T47D (cell line): Measurements from ENCODE around the genes AKAP11 and GTF2F2.

DNA sequence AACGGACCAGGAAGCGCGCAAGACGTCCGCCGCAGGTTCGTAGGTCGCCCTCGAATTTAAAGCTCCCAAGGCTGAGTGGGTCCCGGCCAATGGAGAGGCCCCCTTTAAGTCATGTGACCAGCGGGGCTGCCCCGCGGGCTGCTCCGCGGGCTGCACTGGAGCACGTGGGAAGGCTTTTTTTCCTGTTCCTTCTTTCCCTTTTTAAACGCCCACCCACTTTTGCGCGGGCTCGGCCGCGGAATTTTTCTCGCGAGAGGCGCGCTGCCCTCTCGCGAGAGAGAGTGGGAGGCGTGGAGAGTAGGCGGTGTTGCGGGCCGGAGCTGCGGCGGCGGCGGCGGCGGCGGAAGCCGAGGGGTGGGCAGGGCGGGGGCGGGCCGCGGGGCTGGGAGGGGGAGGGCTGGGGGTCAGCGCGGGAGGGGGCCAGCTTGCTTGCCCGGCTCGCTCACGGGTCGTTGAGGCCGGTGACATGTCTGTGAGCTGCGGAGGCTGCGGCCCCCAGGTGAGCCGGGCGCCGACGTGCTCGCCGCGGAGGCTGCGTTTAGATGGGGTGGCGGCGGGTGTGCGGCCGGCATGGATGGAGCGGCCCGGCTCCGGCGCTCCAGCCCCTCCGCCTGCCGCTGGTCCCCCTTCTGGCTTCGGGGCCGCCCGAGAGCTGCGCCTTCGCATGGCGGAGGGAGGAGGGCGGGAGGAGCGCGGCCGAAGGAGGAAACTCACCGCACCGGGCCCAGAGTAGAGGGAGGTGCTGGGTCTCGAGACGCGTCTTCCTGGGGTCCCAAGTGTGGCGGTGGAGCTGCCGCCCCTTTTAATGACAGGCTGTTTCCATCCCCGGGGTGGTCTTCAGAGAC lies at the start of gene AKAP11:
AKAP11 (plus strand) TSS at position 423 of the 845 bp plus-strand sequence.
- RRBS: under 1% methylated on average over 22 of the region's 89 CpGs

DNA sequence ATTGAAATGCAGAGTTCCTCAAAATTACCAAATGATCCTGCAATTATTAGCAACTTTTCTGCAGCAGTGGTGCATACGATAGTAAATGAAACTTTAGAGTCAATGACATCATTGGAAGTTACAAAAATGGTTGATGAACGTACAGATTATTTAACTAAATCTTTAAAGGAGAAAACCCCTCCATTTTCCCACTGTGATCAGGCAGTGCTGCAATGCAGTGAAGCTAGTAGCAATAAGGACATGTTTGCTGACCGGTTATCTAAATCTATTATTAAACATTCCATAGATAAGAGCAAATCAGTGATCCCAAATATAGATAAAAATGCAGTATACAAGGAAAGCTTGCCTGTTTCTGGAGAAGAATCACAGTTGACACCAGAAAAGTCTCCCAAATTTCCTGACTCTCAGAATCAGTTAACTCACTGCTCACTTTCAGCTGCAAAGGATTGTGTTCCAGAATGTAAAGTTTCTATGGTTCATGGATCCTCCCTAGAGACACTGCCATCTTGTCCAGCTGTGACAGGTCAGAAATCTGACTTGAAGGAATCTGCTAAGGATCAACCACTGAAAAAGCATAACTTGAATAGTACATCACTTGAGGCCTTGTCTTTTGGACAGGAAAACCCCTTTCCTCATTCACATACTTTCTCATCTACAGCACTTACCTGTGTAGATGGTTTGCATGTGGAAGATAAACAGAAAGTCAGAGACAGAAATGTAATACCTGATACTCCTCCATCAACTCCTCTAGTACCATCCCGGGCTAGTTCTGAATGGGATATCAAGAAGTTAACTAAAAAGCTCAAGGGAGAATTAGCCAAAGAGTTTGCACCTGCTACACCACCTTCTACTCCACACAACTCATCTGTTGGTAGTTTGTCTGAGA lies 29.6 kb downstream of the AKAP11 start:
- RRBS: no CpG with 5 or more reads among the region's 4 CpGs

DNA sequence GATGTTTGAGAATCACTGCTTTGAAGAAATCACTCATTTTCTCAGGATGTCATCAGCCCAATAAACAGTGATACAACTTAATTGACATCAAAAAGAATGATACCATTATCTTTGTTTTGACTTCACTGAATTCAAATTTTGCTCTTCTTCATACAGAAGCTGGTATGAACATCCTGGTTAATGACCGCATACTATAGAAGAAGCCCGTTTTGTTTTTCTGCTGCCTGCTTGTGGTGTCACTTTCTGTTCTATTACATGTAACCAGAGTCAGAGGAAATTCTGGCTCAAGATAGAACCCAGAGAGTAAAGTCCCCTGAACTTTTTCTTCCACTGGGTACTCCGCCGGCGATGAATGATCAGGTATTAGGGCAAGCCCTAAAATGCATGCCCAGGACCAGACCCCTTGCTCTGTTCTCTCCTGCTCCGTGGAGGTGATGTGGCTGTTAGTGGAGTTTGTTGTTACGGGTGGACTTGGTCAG lies 134.4 kb downstream of the AKAP11 start:
- RRBS: no CpG with 5 or more reads among the region's 7 CpGs

GRCh38 chr13:42560220-42560814 lies 13.6 kb upstream of the TNFSF11 start:
- RRBS: no CpG with 5 or more reads among the region's 15 CpGs

DNA sequence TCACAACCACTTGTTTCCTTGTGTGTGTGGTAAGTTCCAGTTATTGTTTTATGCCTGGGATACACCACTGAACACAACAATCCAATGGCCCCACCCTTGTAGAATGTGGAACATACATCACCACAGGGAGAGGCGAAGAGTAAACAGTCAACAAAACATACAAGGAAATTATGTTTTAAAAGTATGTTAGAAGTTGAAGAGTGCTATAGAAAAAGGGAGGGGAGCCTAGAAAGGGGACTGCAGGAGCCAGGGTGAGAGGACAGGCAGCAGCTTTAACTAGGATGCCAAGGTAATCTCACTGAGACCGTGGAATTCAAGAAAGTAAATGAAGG lies 100.4 kb downstream of the EPSTI1 start:
- RRBS: no CpG with 5 or more reads among the region's 2 CpGs

GRCh38 chr13:43307637-43308369 lies 284.4 kb downstream of the DNAJC15 start:
- RRBS: no CpG with 5 or more reads among the region's 11 CpGs

GRCh38 chr13:43363927-43364726 lies 340.7 kb downstream of the DNAJC15 start:
- RRBS: no CpG with 5 or more reads among the region's 13 CpGs

DNA sequence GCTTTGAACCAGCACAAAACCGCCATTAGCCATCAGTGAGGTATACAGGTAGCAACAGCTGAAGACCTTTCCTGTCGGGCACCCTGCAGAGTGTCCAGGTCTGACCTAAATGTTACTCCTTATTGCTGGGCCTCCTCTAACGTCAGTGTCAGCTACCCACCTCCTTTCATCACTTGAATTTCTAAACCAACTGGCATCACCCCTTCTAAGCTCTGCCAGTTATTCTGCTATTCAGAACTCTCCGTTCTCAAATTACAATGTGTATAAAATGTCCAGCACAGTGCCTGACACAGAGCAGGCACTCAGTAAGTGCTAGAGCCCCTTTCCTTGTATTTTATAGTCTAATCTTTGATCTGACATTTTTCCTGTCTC lies 178.0 kb downstream of the ENOX1 start:
- RRBS: no CpG with 5 or more reads among the region's 4 CpGs

DNA sequence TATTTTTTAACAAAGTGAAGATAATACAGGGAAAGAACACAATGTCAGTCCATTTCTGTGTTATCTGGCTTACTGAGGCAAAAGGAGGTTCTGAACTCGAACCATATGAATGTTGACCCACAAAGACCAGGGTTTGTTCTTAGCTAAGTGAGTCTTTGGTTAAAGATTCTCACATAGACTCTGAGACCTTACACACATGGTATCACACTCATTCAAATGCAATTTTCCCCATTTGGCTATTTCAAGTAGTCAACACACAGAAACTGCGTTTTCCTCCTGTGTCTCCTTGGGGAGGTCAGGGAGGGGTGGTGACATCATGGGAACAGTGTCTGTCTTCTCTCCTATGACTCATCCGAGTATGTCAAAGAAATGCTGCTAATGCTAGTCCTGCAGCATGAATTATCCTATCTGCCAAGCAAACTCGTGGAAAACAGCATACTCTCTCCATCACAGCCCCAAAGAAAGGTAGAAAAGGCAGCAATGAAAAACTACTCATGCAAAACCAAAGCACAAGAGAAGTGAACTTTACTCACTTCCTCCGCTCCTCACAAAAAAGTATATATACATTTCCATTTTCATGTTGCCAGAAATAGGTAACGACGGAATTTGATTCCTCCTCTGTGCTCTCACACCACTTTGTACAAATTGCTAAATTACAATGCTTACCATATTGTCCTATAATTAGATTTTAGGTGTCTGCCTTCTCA lies 100.2 kb downstream of the ENOX1 start:
- RRBS: no CpG with 5 or more reads among the region's 7 CpGs

- RRBS: no CpG with 5 or more reads among the region's 1 CpG
Measured at GRCh38 chr13:43921265-43921685, 41.6 kb downstream of the LACC1 start.

GRCh38 chr13:44278311-44278626 lies 95.4 kb upstream of the SERP2 start:
- RRBS: no CpG with 5 or more reads among the region's 4 CpGs

DNA sequence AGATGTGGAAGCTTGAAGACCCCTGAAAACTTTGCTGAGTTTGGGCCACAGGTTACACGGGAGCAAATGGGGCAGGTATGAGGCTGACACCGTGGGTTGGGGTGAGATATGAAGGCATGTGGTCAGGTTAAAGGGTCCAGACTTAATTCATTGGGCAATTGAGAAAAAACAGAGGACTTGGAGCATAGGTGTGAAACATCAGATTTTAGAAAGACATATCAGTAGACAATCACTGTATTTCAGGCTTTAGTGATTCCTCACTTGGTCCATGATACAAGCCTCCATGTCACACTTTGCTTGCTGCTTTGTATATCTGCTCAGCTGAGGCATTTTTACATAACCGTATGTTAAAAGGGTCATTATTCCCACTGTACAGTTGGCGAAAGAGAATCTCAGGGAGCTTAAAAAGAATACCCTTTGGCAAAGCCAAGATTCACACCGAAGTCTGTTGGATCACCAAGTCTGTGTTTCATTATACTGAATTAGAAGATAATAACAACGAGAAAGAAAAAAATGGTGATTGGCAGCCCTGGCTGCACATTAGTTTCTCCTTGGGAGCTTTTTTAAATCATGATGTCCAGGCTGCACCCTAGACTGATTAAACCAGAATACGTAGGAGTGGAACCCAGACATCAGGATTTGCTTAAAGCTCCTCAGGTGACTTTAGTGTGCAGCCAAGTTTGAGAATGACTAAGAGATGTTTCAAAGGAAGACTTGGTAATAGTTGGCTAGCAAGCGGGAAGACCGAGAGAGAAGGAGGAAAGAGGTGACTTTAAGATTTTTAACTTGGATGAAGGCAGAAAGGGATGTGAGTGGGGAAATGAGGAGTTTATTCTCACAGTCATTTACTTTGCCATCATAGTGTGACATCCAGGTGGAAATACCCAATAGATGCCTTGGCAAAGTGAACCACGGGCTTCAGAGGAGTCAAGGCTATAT lies 71.6 kb upstream of the SERP2 start:
- RRBS: no CpG with 5 or more reads among the region's 10 CpGs

DNA sequence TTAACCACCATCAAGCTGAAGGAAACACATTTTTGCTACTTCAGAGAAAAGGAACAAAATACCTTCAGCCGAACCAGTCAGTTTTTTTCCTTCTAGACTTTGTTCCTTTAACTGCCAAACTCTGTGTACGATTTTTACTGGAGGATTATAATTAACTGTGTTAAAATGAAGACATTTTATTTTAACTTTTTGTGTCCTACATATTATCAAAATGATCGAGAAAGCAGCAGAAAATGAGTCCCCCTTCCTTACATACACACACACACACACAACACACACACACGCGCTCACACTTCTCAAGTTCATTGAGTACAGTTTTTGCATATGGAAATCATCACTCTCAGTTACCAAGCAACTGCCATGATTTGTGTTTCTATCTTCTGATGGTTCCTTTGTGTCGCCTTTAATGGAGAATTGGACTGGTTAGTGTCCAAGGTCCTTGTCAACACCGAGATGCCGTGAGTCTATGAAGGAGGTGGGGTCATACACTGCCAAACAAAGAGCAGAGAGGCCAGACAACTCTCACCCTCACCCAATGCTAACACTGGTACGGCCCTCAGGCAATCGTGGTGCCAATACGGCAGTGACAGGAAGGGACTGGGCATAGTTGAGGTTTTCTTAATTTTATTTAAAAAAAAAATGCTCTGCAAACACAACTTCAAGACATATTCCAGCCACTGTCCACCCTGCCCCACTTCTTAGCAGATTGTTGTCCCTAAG lies 9.7 kb upstream of the SERP2 start:
- RRBS: no CpG with 5 or more reads among the region's 11 CpGs

DNA sequence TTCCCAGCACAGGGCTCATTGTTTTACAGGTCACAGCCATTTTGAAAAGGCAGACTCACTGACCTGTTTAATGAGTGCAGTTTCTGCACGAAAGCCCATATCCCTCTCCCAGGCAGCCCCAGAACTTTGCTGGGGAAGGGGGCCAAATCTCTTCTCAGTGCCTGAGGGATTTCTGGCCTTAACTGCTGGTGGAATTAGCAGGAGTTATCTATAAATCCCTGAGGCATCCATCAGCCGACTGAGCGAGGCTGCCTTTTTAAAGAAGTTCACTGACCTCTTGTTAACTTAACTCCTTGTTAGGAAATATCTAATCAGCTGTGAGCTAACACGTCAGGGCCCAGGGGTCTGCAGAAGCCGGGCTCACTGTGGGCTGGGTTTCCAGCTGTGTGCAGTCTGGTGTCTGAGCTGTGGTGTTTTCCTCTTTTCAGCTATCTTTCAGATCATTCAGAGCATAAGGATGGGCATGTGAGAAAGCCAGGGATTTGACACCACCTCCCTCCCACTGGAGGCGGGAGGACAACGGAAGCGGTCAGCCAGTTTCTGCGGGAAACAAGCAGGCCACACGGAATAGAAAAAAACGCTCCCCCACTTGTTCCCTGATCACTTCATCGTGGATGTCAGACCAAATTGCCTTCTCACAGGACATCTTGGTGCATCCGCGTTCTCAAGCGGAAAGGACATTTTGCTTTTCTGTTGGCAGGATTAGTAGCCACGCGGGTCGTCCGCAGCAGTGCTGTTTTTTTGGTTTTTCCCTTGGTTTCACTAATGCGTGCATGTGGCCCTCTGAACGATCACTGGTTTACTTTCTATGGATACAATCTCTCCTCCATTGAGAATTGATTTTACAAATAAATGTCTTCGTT lies 23.5 kb downstream of the SERP2 start:
- RRBS: no CpG with 5 or more reads among the region's 22 CpGs

DNA sequence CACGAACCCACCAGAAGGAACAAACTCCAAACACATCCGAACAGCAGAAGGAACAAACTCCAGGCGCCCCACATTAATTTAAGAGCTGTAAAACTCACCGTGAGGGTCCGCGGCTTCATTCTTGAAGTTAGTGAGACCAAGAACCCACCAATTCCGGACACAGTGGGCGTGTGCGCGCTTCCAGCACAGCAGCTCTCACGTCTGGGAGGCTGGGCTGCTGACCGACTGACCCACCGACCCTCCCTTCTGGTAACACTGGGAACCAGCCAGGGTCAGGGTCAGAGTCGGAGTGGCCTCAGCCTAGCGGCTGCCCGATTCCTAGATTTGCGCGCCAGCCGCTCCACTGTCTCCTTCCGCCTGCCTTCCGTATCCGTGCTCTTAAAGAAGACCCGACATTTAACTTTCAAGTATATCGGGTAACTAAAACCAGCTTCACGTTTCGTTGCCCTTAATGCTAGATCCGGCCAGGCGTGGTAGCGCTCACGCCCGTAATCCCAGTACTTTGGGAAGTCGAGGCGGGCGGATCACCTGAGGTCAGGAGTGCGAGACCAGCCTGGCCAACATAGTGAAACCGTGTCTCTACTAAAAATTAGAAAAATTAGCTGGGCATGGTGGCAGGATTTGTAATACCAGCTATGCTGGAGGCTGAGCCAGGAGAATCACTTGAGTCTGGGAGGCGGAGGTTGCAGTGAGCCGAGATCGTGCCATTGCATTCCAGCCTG lies 41.1 kb downstream of the SERP2 start:
- RRBS: no CpG with 5 or more reads among the region's 39 CpGs

DNA sequence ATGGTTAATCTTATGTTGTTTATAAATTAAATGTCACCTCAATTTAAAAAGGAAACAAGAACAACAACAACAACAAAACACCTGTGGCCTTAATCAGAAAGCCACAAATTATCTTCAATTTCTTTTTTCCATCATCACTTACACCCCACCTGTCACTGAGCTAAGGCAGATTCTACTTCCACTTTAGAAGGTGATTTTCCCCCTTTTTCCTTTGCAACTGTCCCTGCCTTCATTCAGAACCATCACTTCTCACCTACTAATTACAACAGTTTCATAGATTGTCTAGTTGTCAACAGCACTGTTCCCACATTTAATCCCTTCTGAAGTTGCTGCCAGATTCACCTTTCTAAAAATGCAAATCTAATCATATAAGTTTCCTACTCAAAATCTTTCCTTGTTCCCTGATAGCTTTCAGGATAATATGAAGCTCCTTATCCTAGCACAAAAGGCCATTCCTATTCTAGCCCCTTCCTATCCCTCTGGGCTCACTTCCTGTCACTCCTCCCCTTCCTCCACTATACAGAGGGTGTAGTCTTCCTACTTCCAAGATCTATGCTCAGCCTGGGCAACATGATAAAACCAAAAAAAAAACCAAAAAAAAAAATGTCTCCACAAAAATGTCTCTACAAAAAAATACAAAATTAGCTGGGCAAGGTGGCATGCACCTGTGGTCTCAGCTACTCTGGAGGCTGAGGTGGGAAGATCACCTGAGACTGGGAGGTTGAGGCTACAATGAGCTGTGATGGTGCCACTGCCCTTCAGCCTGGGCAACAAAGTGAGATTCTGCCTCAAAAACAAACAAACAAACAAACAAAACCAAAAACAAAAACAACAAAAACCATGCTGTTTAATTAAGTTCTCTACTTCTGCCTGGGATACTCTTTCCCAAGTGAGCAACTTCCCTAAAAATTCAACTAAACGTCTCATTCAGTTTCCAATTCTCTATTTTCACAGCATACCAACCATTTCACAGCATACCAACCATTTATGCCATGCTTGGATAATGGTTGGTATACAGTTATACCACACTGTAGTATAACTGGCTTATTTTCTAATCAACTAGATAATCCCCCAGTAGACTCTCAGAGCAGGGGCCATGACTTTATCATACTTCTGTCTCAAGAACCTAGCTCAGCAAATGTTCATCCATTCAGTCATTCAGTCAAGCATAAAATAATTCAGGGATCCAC lies 78.2 kb downstream of the TSC22D1 start:
- RRBS: no CpG with 5 or more reads among the region's 1 CpG

DNA sequence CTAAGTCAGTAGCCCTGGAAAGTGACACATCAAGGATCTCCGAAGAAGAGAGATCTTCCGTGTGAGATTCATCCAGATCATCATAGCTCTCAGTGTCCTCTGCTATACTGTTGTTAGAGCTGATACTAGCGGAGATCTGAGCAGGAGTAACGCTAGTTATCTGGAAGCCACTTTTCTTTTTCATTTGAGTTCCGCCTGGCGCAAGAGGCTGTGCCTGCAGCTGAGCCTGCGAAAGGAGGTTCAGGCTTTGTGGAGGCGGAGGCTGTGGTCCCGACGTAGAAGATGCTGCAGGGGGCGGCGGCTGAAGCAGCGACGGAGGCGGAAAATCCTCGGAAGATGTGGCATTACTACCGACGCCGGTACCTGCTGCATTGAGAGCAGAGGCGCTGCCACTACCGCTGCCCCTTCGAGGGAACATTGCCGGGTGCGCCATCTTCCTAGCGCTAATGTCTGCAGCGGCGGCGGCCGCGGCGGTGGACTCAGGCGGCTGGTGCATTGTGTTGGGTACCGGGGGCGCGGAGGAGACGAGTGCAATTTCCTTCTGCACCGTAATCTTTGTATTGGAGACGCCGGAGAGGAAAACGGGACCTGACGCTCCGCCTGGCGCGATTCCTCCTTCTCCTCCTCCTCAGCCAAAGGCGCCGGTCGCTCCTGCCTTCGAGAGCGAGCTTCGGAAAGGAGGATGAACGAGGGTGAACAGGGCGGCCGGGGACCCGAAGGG lies 391 bp downstream of the TSC22D1 start:
- RRBS: 1% methylated on average over 28 of the region's 54 CpGs

GRCh38 chr13:44979020-44979341 lies 10.3 kb downstream of the NUFIP1 start:
- RRBS: no CpG with 5 or more reads among the region's 2 CpGs

DNA sequence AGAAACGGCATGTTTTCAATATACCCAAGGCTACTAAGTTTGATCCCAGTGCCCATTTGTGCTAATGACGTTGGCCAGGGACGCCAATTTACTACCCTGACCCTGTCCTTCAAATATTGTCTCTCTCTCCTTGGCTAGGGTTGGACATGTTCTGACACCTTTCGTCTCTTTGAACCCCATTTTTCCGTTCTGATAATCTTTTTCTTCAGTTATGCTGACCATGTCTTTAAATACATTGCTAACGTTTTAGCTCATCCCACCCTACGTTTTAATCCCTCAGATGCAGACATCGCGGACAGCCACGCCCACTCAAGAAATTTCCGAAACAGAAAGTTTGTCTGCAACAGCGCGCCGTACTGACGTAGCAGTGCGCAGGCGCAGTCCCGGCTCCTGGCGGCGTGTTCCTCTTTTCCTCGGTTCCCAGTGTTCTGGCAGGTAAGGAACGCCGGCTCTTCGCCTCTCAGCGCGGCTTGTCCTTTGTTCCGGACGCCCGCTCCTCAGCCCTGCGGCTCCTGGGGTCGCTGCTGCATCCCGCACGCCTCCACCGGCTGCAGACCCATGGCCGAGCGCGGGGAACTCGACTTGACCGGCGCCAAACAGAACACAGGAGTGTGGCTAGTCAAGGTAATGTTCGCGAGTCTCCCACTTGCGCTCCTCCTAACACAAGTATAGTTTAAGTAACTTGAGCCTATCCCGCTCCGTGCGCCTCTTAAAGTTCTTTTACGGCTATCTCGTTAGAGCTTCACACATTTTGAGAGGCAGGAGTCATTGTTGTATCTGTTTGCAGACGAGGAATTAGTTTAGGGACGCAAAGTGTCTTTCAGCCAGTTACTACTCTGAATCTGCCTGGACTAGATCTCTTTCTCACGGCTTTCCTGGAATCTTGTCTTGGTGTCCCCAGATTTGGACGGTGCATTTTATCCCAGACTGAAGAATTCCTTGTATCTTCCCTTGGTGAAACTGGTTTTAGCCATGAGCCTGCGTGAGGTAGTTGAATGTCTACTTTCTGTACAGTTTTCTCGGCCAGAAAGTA lies at the start of gene GTF2F2:
GTF2F2 (plus strand) TSS at position 413 of the 1,033 bp plus-strand sequence.
- RRBS: 2% methylated on average over 16 of the region's 54 CpGs

DNA sequence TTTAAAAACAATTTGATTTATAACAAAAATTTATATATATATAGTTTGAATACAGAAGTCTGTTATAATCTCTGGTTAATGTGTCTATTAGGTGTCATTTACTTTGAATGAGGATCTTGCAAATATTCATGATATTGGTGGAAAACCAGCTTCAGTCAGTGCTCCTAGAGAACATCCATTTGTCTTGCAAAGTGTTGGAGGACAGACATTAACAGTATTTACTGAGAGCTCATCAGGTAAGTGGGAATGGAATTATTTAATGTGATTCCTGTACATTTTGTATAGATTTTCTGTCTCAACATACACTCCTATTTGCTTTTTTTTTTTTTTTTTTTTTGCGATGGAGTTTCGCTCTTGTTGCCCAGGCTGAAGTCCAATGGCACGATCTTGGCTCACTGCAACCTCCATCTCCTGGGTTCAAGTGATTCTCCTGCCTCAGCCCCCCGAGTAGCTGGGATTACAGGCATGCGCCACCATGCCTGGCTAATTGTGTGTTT lies 31.3 kb downstream of the GTF2F2 start:
- RRBS: no CpG with 5 or more reads among the region's 5 CpGs